Umbilical cord (tissue), 2 donors: ENCODE data around the gene ERG.

DNA sequence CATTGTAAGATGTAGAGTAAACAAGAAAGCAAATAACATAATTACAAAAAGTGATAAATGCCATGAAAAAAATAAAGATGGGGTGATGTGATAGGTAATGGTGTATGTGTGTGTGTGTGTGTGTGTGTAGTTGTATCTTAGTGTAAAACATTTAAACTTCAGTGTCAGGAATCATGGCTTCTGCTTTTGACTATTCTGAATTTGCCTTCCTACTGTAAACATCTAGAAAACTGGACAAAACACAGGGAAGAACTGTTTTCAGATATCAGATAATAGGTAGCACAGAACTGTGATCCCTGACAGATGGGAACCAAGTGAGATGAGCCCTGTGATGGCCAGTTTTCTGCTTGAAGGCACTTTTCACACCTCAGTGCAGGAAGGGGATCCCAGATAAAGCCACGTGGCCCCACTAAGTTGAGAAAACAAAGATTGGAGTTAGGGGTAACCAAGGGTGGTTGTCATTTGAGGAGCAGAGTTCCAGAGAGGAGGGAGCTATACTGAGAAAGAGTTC lies 17.2 kb downstream of the DYRK1A start:
- RAMPAGE, long total RNA, result no peak

DNA sequence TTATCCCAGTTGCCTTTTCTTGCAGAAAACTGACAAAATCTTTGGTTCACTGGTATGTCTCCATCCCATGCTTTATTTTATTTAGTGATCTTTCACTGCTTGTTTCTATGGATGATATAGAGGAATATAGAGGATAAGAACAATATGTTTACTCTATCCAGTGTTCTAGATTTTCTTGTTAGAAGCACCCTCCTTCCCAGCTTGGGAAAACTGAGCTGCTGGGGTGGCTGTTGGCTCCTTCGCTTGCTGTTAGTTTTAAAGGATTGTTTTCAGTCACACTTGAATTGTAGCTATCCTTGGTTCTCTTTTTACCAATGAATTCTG lies 64.4 kb downstream of the DYRK1A start:
- RAMPAGE, long total RNA, result no peak

GRCh38 chr21:37631536-37632189 lies 265.1 kb downstream of the DYRK1A start:
- RAMPAGE, long total RNA, result no peak

GRCh38 chr21:37658605-37659587 lies 257.4 kb downstream of the KCNJ6 start:
- RAMPAGE, long total RNA, result no peak

- RAMPAGE, long total RNA, result no peak
Measured at GRCh38 chr21:37704965-37705164, 211.4 kb downstream of the KCNJ6 start.

- RAMPAGE, long total RNA, result no peak
Measured at GRCh38 chr21:37845409-37846034, 70.7 kb downstream of the KCNJ6 start.

DNA sequence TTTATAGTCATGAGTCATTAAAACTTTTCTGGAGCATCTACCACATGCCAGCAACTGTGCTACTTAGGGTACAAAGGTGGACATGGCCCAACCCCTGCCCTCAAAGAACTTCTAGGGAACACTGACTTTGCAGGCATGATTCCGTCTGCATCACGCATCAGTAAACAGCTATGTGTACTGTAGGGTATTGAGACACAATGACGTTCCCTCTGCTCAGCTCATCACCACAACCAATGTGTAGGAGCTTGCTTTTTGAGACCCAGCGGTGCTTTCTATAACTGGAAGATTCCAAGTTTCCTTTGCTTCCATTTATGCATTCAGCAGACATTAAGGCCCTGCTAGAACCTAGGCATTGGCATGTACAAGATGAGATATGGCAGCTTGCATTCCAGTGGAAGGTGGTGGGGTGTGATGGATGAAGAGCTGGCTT lies 21.1 kb downstream of the KCNJ15 start:
- RAMPAGE, long total RNA, result no peak

GRCh38 chr21:38293553-38294326 lies 36.9 kb downstream of the KCNJ15 start:
- RAMPAGE, long total RNA, result no peak

GRCh38 chr21:38341296-38342075 lies 84.7 kb downstream of the KCNJ15 start:
- RAMPAGE, long total RNA, result no peak

DNA sequence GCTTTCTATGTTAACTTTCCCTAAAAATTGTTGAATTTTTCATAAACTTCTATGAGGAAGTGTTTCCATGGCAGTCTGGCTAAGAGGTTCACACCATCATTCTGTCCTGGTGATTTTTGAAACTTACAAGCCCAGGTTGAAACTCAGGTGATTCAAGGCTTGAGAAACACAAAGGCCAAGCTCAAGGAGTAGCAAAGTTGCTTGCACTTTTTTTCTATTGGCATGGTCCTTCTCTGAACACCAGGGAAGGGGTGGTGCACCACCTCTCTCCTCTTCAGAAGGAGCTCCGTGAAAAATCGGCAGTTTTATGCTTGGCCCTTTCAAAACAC lies 43.1 kb downstream of the ERG start:
- RAMPAGE, long total RNA, result no peak

DNA sequence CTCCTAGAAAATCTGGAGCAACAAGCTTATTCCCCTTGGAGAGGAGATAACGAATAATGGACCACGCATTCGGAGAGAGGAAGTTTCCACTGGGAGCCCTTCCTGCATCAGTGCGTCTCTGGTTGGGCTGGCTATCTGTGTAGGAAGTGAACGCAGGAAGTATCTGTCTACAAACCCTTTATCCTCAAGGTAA lies 9.4 kb downstream of the ERG start:
- RAMPAGE, long total RNA, result no peak

GRCh38 chr21:38497716-38498924 lies at the start of gene ERG:
ERG (minus strand) TSS chr21:38498477.
- RAMPAGE, long total RNA, result no peak

DNA sequence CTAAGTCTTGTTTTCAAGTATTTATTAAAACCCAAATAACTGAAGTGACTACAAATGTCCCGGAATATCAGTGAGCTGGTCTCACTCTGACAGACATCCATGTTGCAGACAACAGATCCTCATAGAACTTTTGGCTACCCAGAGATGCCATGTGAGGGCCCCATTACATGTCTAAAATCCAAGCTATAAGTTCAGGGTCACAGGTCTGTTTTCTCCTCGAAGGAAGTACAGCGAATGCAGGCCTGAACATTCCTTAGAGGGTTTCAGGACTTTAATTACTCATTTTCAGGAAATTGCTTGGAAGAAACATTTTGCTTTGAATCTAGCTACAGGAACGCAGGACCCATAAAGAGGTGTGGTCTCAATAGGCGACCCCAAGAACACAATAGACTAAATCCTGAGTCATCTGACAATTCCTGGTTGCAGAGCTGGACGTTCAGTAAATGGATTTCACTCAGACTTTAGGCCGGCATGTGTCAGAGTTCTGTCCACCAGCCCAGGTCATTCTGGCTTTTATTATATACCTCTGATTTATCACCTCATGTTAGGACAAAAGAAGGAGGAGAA lies 952 bp upstream of the ERG start:
- RAMPAGE, long total RNA, result no peak

GRCh38 chr21:38794891-38795309 lies 10.8 kb upstream of the ETS2 start:
- RAMPAGE, long total RNA, result no peak

- RAMPAGE, long total RNA, result no peak
Measured at GRCh38 chr21:38807662-38808365, 2.1 kb downstream of the ETS2 start.

DNA sequence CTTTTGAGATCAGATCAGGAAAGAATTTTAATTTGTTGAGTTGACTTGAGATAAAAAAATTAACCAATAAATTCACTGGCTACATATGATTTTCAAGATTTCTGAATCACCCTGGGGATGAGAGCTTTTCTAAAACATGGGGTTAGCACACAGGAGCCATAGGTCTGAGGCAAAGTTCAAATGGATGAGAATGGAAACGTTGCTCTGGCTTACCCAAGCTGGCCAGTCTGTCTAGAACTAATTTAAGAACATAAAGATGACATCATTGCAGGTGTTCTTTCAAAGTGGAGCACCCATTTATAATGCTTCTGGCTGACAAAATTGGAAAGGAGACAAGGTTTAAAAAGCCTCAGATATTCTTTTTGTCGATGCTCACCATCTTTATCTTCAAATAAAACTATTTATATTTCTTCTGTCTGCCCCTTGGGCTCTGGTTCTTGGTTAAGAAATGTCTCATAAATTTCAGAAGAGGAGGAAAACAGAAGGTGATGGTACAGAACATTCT lies 91.7 kb downstream of the ETS2 start:
- RAMPAGE, long total RNA, result no peak

GRCh38 chr21:38903382-38904533 lies 98.0 kb downstream of the ETS2 start:
- RAMPAGE, long total RNA, result no peak

- RAMPAGE, long total RNA, result no peak
Measured at GRCh38 chr21:38920991-38921620, 115.4 kb downstream of the ETS2 start.

GRCh38 chr21:38989625-38990349 lies 184.1 kb downstream of the ETS2 start:
- RAMPAGE, long total RNA, result no peak

DNA sequence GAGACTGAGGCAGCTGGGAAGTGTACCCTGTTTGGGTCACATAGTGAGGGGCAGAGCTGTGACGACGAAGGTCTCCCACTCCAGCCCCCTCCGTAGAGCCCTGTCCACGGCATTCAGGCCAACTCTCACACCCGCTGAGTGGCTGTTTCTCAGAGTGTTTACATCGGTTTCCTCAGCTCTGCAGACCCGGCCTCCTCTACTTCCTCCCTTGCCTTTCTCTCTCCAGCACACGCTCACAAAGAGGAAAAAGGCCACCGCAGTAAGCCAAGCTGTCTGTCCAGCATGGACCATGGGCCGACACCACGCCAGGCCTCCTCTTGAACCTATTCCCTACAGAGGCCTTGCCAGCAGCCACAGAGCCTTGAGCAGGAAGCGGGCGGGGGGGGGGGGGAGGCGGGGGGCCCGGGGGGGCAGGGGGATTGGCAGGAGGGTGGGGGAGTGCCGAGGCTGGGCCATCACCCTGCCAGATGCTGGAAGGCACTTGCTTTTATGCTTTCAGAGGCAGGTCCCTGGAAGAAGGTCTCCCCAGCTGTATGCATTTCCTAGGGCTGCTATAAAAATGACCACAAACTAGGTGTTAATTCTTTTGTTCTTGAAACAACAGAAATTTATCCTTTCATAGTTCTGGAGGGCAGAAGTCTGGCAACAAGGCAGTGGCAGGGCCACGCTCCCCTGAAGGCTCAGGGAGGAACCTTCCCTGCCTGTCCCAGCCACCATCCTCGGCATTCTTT lies 178.4 kb downstream of the PSMG1 start:
- RAMPAGE, long total RNA, result no peak